Mucosa of descending colon (tissue), 1 donor: ENCODE results near the gene CCDC33.

DNA sequence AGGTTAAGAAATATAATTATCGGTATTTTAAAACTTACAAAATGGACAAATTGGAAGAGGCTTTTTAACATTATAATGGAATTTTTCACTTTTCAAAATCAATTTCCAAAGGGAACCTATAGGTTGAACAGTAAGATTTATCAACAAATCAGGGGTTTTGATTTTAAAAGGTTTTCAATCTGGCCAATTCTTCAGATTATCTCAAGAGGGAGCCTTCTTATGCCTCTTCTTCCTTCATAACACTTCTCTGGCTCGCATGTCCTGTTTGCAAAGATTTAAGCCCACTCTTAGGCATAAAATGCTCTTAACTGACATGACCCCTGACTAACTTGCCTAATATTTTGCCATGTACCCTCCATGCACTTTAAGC lies 1.3 kb upstream of the ARIH1 start:
- PRO-cap, result no peak

GRCh38 chr15:72492999-72493779 lies 19.1 kb downstream of the ARIH1 start:
- PRO-cap, result no peak

DNA sequence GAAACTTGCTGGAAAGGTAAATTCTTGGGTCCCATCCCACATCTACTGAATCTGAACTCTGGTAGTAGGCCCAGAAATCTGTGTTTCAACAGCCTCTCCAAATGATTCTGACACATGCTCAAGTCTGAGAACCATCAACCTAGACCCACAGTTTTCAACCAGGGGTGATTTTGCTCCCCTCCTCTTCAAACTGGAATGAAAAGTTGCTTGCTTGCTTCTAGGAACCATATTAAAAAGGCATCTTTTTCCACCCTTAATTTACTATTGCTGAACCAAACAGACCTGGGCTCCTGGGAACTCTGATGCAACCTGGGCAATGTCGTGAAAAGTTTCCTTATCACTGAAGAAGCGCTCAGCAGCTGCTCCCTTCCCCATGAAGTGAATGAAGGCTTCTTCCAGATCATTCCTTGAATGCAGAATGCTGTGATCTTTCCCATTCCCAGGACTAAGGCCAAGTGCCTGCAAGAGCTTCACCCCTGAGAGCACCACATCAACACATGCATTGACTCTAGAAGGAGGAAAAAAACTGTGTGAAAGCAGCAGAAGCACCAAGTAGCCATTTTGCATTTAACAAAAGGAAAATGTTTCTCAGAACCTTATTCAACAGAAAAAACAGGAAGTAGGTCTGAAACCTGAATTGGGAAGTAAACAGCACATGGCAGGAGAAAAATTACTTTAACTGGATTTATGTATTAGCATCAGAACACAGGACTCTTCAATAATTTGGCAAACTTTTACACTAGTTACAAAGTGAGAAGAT lies 8.8 kb downstream of the ADPGK start:
- PRO-cap, result no peak

GRCh38 chr15:72796610-72797536 lies 13.3 kb upstream of the ADPGK start:
- PRO-cap, result no peak

DNA sequence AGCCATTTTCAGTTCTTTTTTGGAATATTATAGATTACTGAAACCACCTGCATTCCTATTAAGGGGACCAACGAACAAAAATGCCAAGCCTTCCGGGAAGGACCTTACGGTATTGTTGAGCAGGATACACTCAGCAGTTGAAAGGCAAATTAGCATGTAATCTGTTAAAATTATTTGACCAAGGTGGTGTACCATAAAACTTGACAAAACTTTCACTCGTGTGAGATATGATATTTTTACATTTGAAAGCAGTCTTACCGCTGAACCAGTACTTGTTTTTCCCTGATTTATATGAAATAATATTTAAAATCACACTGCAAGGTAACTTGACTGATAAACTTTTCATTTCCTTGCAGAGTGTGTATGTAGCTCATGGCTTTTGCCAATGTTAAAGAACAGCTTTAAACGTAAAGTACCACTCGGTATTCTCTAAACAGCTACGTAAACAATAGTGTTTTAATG lies 1.4 kb downstream of the NEO1 start:
- PRO-cap, result bidirectional peak, plus-strand start at position 239 of the sequence, minus-strand start at position 82 of the sequence

- PRO-cap, result no peak
Observed at GRCh38 chr15:73072492-73073212, 20.4 kb downstream of the NEO1 start.

DNA sequence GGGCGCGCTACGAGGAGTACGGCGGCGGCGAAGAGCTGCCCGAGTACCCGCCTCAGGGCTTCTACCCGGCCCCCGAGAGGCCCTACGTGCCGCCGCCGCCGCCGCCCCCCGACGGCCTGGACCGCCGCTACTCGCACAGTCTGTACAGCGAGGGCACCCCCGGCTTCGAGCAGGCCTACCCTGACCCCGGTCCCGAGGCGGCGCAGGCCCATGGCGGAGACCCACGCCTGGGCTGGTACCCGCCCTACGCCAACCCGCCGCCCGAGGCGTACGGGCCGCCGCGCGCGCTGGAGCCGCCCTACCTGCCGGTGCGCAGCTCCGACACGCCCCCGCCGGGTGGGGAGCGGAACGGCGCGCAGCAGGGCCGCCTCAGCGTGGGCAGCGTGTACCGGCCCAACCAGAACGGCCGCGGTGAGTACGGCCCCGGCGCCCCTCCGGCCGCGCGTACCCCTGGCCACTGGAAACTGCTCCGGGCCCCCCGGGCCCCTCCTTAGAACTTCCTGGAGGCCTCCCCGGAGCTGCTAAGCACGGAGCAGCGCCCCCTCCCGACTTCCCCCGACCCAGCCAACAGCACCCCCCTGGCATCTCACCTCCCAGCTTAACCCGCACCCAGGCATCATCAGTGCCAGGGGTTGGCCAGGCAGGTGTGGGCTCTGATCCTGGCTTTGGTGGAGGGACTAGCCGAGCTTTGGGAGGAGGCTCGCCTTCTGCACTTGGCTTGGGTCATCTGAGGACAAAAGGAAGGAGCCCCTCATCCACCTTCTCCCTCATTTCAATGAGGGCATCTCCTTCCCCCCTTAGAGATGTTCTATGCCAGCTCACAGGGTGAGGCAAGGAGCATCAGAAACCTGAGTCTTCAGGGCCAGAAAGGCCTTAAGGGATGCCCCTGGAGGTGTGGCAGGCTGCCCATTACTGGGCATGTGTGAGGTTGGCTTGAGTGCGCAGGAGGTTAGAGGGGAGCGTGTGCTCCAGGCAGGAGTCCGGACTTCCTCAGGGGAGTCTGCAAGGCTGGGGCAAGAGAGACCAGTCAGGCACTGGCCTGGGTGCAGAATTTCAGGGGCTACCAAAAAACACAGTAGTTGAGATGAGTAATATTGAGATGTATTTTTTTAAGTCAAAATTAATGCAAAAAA lies 1.6 kb downstream of the LOXL1 start:
- PRO-cap, result bidirectional peak, plus-strand start at position 328 of the sequence, minus-strand start at position 263 of the sequence; unidirectional peak, minus-strand start at position 466 of the sequence

DNA sequence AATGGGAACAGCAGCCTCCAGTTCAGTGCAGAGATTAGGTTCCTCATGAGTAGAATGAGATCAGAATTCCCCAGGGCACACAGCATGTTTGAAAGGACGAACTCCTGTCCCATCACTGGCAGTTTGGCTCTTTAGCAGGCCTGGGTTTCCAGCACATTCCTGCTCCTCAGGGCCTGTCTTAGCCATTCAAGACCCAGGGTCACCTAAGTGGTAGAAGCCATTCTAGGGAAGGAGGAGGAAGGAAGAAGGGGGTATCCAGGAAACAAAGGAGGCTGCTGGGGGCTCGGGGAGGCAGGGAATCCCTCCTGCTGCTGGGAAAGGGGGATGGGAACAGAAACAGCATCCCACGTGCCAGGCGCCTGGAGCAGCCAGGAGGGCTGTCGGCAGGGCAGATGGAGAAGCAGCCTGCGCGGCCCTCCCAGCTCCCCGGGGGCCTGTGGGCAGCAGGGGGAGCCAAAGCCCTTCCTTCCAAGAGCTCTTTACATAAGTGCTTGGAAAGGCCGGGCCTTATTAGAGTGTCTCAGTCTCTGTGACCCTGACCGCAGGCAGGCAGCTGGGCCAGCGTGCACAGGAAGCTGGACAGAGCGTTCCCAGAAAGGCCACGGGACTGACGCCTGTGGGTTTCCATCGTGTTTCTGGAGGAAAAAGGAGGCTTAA lies 24.7 kb downstream of the LOXL1 start:
- PRO-cap, result no peak

- PRO-cap, result unidirectional peak, plus-strand start at chr15:73982868
Observed at GRCh38 chr15:73982027-73983005, 9.8 kb downstream of the STOML1 start.

GRCh38 chr15:74007700-74008342 lies 13.3 kb downstream of the PML start:
- PRO-cap, result no peak

- PRO-cap, result no peak
Observed at GRCh38 chr15:74127381-74128512, 2.6 kb upstream of the ISLR2 start.

GRCh38 chr15:74128513-74129788 lies 1.4 kb upstream of the ISLR2 start:
- PRO-cap, result no peak

- PRO-cap, result bidirectional peak, plus-strand start at chr15:74236326, minus-strand start at chr15:74236193
Observed at GRCh38 chr15:74235869-74236458, at the start of gene CCDC33. Gene CCDC33, plus strand, starts transcription at chr15:74236326.

DNA sequence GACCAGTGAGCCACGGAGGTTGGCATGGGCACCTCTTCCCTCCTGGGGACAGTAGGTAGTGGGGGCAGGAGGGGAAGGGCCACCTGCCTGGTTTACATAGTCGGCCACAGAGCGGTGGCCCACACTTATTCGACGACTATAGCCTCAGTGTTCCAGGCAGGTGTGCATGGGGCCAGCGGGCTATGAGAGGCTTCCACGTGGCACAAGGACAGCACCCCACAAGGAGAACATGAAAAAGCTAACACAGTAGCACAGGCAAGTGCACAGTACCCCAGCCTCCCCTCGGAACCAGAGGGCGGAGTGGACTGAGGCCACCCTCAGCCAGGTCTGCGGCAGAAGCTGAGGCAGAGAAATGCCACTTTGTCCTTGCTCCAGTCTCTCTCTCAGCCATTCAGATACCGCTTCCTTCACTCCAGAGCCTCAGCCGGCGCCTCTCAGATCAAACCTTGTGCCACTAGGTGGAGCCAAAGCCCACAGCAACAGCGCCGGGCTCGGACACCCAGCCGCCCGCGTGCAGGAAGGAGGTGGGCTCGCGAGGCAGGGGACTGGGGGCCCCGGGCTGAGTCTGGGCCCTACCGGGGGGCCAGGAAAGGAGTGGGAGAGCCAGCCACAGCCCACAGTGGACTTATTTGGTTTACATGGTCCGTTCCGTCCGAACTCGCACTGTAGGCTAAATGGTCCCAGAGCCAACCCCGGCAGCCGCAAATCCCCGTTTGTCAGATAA lies 6.1 kb upstream of the CYP11A1 start:
- PRO-cap, result no peak

GRCh38 chr15:74622269-74622591 lies 6.6 kb downstream of the CLK3 start:
- PRO-cap, result no peak

DNA sequence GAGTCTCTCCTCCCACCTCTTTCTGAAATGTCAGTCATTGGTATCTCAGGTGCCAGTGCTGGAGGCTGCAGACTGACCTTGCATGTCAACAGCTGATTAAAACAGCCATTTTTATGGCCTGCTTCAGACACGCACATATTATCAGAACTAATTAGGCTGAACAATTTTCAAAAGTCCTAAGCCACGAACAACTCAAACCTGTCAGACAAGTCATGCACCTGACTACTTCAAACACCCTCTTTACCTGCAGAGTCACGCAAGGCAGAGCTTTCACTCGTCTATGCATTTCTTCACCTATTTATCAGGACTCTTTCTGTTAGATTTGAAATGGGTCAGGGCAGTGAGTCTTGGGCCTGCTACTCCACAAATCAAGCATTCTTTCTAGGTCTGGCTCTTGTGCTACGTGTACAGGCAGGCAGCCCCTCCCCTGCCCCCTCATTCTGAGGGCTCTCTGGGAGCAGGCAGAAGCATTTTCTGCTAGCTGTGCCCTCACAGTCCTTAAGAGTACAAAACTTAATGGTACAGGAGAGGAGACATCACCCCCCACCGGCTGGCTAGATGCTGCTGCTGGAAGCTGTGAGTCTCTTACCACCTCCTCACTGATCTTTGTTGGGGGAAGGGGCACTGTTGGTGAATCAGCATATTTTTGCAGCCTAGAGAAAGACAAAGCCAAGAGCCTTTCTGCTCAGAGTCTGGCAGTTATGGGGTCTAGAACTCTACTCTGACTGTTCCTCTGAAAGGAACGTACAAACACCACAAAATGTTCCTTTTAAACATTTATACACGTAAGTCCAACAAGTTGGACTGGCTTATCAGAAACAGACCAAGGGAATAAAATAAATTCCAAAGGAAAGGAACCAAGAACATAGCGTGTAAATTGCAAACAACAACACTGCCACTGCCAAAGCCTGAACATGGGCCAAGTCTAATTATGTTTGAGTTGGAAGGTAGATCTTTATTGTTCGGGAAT lies 27.0 kb downstream of the CLK3 start:
- PRO-cap, result no peak

GRCh38 chr15:74800064-74801315 lies 12.1 kb upstream of the LMAN1L start:
- PRO-cap, result no peak

- PRO-cap, result no peak
Observed at GRCh38 chr15:74814980-74815527, 2.4 kb downstream of the LMAN1L start.

DNA sequence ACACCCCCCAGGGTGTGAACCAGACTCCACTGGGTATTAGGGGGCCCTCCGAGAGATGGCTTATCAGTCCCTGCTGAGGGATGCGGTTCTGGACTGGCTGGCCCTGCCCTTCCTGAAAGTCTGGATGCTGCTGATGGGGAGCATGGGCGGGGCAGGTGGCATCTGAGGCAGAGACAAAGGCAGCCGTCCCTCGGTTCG lies 945 bp upstream of the ULK3 start:
- PRO-cap, result no peak

GRCh38 chr15:74844788-74845742 lies 2.1 kb upstream of the ULK3 start:
- PRO-cap, result no peak